Breast epithelium (tissue), 2 donors: Measurements from ENCODE around the gene IRF8.

GRCh38 chr16:85448119-85448296 is 165.1 kb upstream of the GSE1 start:
- PRO-cap, result no peak
- RAMPAGE, long total RNA, 2 experiments, result no peak in any of the 2 experiments

GRCh38 chr16:85448297-85449667 is 164.3 kb upstream of the GSE1 start:
- PRO-cap, result no peak
- RAMPAGE, long total RNA, 2 experiments, result no peak in any of the 2 experiments

GRCh38 chr16:85465845-85466389 is 147.2 kb upstream of the GSE1 start:
- PRO-cap, result no peak
- RAMPAGE, long total RNA, 2 experiments, result no peak in any of the 2 experiments

- PRO-cap, result no peak
- RAMPAGE, long total RNA, 2 experiments, result start-site peak on the plus strand in 1 of 2 experiments, at chr16:85502275-85503072 at its widest, 7 to 14 reads per replicate
Measured at GRCh38 chr16:85502238-85503147, 110.6 kb upstream of the GSE1 start.

- PRO-cap, result no peak
- RAMPAGE, long total RNA, 2 experiments, result no peak in any of the 2 experiments
Measured at GRCh38 chr16:85526893-85527860, 85.9 kb upstream of the GSE1 start.

- PRO-cap, result bidirectional peak, plus-strand start at chr16:85555757, minus-strand start at chr16:85555576; bidirectional peak, plus-strand start at chr16:85556062, minus-strand start at chr16:85556056
- RAMPAGE, long total RNA, 2 experiments, result no peak in any of the 2 experiments
Measured at GRCh38 chr16:85555620-85556369, 57.3 kb upstream of the GSE1 start.

GRCh38 chr16:85566243-85566937 is 46.7 kb upstream of the GSE1 start:
- PRO-cap, result no peak
- RAMPAGE, long total RNA, 2 experiments, result no peak in any of the 2 experiments

- PRO-cap, result no peak
- RAMPAGE, long total RNA, 2 experiments, result no peak in any of the 2 experiments
Measured at GRCh38 chr16:85610934-85611305, 2.2 kb upstream of the GSE1 start.

DNA sequence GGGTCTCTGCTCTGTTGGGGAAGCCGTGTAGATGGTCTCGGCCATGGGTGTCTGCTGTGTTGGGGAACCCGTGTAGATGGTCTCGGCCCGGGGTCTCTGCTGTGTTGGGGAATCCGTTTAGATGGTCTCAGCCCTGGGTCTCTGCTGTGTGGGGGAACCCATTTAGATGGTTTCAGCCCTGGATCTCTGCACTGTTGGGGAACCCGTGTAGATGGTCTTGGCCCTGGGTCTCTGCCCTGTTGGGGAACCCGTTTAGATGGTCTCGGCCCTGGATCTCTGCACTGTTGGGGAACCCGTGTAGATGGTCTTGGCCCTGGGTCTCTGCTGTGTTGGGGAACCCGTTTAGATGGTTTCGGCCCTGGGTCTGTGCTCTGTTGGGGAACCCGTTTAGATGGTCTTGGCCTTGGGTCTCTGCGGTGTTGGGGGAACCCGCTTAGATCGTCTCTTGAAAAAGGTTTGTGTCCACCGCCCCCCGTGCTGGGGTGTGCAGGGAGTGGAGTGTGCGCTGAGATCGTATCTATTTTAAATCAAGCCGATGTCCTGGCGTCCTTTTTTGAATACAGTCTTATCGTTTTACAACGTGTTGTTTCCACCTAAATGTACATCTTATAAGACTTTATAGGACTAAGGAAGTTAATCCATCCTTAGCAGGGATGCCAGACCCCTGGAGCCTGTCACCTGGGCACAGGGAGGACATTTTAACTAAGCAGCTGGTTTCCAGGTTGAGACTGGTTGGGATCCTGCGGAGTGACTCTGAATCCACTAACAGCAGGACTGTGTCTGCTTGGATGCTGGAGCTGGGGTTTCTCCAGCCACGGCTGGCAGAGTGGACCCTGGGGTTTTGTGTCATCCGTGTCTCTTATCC is 8.0 kb downstream of the GSE1 start:
- PRO-cap, result no peak
- RAMPAGE, long total RNA, 2 experiments, result no peak in any of the 2 experiments

DNA sequence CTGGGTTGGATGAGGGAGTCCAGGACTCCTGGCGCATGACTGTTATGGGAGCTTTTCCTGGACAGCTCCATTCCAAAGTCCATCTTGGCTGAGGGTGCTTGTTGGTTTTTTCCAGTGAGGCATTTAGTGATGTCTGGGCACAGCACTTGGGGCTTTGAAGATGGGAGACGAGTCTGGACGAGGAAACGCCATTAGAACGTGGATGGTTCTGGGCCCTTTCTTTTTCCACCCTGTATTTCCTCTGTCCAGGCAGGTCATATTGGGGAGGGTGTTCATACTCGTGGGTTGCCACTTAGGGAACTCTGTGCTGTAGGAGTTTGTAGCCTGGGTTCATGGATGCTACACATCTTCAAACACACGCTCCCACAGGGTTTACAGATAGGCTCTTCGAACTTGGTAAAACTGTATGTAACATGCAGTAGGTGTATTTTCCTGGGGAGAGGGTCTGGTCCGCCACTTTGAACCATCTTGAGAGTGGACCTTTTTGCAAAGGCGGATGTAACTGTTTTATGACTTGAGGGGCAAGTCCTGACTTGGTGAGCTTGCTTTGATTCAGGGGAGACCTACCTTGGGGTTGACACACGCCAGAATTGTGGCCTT is 9.1 kb downstream of the GSE1 start:
- PRO-cap, result no peak
- RAMPAGE, long total RNA, 2 experiments, result no peak in any of the 2 experiments

DNA sequence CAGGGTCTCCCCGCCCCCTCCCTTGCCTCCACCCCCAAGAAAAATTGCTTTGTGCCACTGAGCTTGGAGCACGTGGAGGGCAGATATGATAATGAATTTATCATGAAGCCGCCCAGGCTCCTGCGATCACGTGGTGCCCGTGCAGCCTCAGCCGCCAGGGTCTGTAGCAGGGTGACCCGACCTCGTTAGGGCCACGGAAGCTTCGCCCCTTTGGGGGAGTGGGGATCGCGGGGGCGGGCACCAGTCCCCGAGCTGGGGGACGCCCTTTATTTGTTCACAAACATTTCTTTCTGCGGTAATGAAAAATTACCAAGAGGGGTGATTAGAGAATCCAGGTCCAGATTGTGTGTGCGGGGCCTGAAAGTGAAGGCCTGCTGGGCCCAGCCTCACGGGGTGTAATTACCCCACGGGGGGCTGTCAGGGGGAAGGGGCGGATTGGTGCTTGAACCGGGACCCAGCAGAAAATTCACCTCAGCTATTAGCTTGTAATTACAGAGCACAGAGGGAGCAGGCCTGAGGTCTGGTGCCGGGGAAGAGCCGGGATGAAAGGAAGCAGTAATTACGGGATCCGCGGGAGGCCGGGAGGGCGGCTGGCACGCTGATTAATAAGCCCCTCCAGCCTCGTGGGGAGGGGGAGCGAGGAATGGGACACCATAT is 13.2 kb downstream of the GSE1 start:
- PRO-cap, result no peak
- RAMPAGE, long total RNA, 2 experiments, result no peak in any of the 2 experiments

DNA sequence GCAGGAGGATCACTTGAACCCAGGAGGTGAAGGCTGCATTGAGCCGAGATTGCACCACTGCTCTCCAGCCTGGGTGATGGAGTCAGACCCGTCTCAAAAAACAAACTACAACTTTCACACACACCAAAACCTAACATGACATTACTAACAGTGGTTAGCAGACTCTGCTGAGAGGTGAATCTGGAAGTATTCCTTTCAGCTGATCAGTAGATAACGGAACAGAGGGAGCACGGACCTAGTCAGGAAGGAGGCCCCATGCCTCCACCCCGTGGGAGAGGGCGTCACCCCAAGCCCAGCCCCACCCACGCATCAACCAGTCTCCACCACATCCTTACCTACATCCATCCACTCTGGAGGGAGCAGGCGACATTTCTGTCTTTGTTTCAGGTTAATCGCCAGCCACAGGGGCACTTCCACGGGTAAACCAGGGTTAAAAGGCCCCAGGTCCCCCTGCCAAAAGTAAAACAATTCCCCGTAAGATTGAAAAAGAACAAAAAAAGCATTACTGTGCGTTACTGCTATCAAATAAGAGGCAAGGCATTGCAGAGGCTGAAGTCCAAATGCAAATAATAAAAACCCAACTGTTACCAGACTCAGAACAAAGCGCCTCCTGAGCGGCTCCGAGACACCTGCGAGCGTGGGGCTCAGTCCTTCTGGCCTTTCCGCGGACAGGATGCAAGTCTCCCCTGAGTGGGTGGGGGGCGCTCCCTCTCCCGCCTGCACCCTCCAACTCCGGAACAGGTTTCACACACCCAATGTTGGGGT is 1.4 kb downstream of the GINS2 start:
- PRO-cap, result no peak
- RAMPAGE, long total RNA, 2 experiments, result no peak in any of the 2 experiments

DNA sequence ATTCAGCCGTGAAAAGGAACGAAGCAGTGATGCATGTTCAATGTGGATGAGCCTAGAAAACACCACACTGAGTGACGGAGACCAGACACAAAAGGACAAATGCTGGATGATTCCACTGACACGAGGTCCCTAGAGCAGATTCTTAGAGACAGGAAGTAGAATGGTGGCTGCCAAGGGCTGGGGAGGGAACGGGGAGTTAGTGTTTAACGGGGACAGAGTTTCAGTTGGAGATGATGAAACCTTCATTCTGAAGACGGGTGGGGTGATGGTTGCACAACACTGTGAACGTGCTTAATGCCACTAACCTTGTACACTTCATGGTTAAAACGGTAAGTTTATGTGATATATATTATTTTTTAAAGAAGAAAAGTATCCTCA is 17.7 kb downstream of the C16orf74 start:
- PRO-cap, result no peak
- RAMPAGE, long total RNA, 2 experiments, result no peak in any of the 2 experiments

GRCh38 chr16:85799891-85800986 is 744 bp downstream of the COX4I1 start:
- PRO-cap, result no peak
- RAMPAGE, long total RNA, 2 experiments, result no peak in any of the 2 experiments

- PRO-cap, result bidirectional peak, plus-strand start at chr16:85899162, minus-strand start at chr16:85899021
- RAMPAGE, long total RNA, 2 experiments, result start-site peak on the plus strand in 1 of 2 experiments, at chr16:85899161-85899166 at its widest, 293 reads per replicate
Measured at GRCh38 chr16:85898446-85899608, at the start of gene IRF8. IRF8 (plus strand) TSS chr16:85899162.

DNA sequence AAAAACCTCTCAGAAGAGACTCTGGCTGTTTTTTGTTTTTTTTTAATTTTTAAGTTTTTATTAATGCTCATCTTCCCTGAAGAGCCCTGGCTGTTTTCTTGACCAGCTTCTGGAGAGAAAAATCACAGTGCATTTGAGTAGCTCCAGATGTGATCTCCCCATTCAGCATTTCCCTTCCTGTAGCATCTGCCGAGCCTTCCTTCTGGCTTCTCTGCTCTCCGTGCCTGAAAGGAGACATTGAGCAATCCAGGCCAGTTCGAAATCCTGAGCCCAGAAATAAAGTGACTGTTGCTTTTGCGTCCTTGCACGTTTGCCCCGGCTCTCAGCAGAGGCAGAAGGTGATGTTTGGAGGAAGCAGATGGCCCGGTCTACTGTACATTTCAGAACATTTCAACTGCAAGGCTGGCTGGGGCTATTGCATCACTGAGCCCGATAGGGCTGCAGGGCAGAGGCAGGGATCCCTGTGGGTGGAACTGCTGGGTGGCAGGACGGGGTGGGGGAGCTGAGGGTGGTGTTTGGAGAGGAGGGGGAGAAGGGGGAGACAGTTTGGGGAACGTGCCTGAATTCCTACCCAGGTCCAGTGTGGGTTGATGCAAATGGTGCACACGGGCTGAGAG is 29.4 kb downstream of the IRF8 start:
- PRO-cap, result no peak
- RAMPAGE, long total RNA, 2 experiments, result no peak in any of the 2 experiments

DNA sequence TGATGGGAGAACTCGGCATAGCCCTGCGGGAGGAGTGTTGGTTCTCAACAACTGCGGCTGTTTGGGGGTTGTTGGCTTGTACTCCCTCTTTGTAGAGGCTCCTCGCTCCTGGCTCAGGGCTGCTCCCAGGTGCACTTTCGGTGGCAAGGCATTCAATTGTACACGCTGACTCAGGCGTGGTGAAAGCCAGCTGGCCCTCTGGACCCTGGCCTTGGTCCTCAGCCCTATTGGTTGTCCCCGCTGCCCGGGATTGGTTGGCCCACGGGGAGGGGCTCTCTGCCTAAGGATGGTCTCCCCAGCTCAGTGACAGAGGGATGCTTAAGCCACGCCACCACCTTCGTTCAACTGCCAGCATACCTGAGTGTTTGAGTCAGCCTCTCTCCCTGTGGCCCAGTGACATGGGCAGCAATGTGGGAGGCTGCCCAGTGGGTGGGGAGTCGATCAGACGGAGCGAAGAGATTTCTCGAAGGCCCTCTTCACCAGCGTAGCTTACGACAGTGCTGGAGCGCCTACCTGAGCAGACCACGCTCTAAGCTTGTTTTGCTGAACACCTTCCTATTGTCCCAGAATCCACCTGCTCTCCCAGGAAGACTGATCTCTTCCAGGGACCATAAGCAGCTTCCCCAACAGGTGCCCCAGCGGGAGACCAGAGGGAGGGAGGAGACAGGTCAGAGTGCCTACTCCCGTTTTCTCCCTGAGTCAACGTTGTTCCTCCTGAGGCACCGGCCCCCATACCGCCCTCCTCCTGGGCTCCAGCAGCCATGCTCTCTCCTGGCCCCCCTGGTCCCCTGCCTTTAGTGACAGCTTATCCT is 30.4 kb downstream of the IRF8 start:
- PRO-cap, result no peak
- RAMPAGE, long total RNA, 2 experiments, result no peak in any of the 2 experiments

DNA sequence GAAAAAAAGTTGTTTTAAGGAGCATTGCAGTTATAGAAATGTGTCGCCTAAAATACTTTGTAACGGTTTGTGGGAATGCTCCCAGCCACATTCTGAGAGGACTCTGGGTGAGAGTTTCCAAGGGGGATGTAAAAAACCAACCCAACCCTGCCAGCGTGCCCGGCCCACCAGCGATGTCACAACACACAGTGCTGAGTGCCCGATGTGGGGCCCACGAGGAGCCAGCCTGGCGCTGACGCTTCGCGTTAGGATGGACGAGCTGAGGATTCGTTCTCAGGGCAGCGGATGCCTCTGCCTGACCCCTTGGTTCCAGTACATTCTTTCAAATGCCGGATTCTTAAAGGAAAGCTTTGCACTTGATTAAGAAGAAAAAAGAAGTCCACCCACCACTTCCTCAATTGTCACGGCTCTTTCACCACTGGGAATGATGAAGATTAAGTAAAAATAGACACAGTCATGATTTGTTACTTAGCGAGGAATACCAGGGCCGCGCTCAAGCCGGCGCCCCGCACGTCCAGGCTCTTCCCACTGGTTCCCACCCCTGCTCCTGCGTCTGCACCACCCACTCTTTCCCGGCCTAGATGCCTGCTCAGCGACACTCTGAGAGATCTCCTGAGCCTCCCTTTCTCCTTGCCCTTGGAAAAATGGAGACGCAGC is 79.4 kb downstream of the IRF8 start:
- PRO-cap, result no peak
- RAMPAGE, long total RNA, 2 experiments, result no peak in any of the 2 experiments

GRCh38 chr16:85988712-85989366 is 89.9 kb downstream of the IRF8 start:
- PRO-cap, result no peak
- RAMPAGE, long total RNA, 2 experiments, result no peak in any of the 2 experiments

DNA sequence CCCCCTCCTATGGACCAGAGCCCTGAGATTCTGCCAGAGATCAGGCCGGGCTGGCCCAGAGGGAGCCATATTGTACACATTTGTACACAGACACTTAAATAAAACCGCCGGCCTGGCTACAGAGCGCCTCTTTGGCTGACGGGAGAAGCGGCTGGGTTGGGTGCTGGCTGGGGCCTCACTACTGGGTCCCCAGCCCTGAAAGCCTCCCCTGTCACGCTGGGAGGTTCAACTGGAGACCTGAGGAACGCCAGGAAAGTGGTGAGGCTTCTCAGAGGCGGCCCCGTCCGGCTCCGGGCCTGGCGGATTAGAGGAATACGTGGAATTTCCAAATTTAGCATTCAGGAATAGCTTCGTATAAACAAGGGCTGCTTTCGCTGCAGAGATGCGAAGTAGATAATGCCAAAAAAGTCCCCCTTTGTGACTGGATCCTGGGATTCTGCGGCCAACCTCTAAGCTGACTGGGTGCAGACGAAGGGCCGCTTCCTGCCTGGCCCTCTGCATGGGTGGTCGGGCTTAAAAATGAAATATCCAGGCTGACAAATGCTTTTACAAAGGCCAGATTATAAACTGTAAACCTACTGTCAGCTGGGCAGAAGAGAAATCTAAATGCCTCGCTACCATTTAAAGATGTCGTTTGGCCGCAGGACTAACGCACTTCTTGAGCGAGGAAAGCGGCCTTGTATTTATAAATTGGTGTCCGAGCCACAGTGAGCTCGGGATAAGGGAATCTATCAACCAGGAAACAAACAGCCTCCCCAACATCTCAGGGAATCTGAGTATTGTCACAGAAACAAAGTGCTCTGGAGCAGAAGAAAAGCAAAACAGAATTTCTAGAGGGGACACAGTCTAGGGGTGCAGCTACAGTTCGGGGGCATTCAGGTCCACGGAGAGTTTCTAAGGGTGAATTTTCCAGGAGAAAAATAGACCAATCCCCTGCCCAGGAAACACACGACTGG is 252.5 kb downstream of the IRF8 start:
- PRO-cap, result no peak
- RAMPAGE, long total RNA, 2 experiments, result no peak in any of the 2 experiments